ENCODE measurements around a stretch of chr16.

- RRBS: 55% methylated on average over 10 of the region's 28 CpGs
Observed at GRCh38 chr16:85171362-85171974, 59.2 kb upstream of the CIBAR2 start.

DNA sequence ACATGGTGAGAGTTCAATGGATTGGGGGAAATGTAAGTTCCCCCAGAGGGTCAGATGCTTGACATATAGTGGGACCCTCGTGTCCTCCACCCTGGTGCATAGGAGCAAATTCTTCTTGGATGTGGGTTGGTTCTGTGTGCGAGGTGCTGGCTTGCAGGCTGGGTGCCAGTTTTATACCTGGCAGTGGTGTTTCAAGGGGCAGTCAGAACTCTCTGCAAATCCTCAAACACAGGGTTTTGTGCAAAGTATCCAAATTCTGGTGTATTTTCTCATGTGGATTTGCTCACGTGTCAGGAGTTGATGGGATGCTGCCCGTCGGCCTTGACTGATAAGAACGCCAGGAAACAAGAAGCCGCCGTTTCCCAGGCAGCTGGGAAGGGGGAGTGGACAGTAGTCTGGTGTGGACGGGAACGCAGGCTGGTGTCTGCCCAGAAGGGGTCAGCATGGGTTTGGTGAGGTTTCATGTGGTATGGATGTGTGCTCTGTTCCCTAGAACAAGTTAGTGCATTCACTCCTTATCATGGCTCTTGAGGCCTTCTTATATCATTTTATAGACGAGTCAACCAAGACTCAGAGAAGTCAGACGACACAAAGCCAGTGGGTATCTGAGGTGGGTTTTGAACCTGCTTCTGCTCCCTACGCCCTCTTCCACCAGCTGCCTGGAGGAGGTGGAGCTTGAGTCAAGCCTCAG is 61.3 kb upstream of the CIBAR2 start:
- RRBS: no CpG with 5 or more reads among the region's 13 CpGs

GRCh38 chr16:85187050-85187421 is 74.8 kb upstream of the CIBAR2 start:
- RRBS: no CpG with 5 or more reads among the region's 13 CpGs

- RRBS: no CpG with 5 or more reads among the region's 13 CpGs
Observed at GRCh38 chr16:85286501-85286889, 174.2 kb upstream of the CIBAR2 start.

- RRBS: 83% methylated on average over 14 of the region's 24 CpGs
Observed at GRCh38 chr16:85286897-85287353, 174.7 kb upstream of the CIBAR2 start.

DNA sequence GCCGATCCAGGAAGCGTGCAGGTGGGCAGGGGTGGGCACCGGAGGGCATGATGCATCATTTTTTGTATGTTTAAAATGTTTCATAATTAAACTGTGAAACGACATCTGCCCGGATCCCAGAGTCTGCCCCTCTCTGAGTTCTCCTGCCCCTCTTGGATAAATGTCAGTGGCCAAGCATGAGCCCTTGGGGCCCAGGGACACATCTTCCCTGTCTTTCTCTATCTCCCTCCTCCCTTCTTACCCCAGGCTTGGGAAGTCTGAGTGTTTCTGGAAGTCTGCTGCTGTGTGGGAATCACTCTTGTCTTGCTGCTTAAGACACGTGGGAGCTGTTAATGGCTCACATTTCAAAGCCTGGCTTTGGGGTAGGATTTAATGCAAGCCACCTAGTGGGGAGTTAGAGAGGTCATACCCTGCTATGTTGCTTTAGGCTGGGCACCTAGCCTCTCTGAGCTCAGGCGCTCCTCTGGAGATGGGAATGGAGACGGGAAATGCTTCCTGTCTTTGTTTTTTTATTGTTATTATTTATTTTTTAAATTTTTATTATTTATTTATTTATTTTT is 218.4 kb upstream of the CIBAR2 start:
- RRBS: 46% methylated on average over 1 of the region's 8 CpGs

DNA sequence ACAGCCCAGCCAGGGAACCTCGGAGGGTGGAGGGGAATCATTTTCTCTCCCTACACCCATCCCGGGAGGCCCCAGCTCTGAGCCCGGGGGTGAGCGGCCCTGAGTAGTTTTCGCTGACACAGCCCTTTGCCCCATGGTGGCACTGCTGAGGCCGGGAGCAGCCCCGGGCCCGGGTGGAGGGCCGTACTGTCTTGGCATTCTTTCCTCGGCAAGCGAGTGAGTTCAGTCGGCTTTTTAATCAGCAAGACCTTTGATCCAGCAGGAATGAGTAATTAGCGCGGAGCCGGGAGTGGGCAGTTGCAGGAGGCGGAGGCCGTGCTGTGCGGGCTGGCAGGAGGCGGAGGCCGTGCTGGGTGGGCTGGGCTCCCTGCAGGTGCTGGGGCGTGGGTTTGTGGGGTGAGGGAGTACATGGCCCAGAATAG is 222.9 kb upstream of the CIBAR2 start:
- RRBS: 7% methylated on average over 4 of the region's 21 CpGs

GRCh38 chr16:85384652-85385407 is 228.3 kb upstream of the GSE1 start:
- RRBS: no CpG with 5 or more reads among the region's 22 CpGs

DNA sequence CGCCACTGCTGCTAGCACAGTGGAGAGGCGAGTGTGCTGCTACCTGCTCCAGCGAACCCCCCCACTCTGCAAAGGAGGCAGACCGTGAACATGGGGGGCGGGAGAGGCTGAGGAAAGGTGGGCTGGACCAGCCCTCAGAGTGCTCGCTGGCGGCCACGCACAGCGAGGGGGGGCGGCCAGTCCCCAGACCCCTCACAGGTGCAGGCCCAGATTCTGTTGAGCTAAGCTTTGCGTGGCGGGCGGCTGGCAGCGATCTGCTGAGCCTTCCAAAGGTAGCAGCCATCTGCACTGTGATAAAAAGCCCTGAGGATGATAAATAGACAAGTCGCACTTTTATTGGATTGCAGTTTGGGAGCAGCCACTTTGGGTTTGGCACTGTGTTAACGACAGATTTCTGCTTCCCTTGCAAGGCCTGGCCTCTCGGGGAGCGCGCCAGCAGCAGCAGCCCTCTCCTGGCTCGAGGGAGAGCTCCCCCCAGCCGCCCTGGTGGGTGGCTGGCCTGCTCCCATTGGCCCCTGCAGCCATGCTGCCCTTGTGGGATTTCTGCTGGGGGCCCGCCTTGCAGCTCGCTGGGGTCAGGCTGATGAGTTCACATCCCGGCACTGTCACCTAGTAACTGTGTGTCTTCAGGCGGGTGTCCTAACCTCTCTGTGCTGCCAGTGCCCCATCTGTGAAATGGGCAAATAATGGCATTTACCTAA is 167.7 kb upstream of the GSE1 start:
- RRBS: no CpG with 5 or more reads among the region's 25 CpGs

- RRBS: no CpG with 5 or more reads among the region's 5 CpGs
Observed at GRCh38 chr16:85448119-85448296, 165.1 kb upstream of the GSE1 start.

DNA sequence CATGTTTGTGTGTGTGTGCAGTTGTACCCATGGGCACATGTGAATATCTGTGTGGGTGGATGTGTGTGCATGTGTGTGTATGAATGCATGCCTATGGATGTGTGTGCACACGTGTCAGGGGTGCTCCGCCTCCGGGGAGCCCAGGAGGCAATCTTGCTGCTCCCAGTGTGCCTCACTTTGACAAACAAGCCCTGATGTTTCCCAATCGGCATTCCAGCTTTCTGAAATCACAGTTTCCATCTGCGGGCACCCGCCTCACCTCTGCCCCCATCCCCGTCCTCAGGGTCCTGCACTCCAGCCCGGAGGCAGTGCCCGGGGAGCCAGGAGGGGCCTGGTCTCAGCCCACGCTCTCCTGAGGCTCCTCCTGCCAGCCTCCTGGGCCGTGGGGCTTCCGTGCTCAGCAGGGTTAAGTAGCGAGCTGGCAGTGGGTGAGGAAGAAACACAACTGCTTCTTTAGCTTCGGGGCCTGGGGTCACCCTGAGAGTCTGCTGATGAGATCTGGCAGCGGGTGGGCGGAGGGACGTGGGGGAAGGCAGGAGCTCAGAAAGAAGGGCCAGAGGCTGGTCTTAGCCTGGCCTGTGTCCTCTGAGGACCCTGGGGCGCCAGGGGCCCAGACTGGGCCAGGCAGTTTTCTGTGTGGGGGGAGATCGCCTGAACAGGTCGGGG is 98.0 kb upstream of the GSE1 start:
- RRBS: no CpG with 5 or more reads among the region's 20 CpGs

DNA sequence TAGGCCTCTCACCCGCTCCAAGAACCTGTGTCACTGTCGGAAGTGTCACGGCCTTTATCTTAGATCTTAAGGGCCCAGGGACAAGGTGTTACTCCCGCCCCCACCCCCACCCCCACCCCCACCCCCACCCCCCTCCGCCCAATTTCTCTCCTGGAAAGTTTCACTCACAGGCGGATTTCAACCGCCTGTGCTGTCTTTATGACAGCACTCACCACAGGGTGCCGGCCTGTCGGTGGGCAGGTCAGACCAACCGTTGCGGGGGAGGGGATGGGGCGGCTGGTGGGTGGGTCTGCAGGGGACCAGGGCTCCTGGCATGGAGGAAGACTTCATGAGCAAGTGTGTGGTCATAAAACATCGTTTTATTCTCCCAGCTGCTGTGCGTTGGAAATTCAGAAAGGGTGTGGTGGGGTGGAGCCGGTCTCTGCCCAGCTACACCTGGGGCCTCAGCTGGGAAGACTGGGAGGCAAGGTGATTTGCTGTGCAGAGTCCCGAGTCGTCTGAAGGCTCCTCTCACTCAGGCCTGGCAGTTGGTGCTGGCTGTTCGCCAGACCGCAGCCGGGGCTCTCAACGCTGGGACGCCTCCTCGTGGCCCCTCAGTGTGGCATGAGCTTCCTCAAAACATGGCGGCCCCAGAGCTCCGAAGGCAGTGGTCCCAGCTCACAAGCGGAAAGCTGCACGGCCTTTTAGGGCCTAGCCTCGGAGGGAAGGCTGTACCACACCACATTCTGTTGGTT is 46.0 kb upstream of the GSE1 start:
- RRBS: no CpG with 5 or more reads among the region's 28 CpGs

DNA sequence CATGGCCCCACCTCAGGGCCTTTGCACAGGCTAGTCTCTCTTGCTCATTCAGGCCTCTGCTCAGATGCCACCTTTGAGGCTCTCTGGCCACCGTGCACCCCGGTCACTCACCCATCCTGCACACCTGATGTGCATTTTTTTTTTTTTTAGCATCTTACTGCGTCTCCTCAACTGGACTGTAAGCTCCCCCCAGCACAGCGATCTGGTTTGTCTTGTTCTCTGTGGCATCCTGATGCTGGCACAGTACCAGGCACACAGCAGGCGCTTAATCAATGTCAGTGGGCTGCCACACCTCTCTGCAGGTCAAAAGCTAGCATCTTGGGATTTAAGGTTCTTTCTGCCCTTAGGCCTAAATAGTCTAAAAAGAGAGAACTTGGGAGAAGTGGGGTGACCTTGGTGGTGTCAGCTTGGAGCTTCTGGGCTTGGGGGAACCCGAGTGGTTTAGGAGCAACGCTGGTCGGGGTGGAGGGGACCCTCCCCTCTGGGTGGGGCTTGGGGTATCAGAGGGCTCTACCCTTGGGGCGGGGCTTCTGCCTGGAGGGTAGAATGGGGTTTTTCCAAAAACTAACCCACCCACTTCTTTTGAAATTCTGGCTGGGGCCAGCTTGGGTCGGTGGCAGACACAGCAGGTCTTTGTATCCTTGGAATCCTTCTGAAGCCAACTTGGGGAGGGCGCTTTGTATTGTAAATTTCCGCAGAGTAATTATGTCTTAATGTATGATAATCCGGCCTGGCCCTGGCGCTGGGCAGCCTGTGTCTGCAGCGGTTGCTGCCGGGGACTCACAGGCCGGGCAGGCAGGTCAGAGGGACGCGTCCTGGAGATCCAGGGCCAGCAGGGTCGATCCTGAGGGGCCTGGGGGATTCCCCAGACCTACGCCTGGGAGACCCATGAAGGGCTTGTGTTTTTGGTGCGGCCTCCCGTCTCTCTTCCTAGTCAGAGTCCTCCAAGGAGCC is 34.1 kb upstream of the GSE1 start:
- RRBS: 38% methylated on average over 4 of the region's 23 CpGs

- RRBS: 52% methylated on average over 2 of the region's 19 CpGs
Observed at GRCh38 chr16:85587441-85588087, 25.6 kb upstream of the GSE1 start.

DNA sequence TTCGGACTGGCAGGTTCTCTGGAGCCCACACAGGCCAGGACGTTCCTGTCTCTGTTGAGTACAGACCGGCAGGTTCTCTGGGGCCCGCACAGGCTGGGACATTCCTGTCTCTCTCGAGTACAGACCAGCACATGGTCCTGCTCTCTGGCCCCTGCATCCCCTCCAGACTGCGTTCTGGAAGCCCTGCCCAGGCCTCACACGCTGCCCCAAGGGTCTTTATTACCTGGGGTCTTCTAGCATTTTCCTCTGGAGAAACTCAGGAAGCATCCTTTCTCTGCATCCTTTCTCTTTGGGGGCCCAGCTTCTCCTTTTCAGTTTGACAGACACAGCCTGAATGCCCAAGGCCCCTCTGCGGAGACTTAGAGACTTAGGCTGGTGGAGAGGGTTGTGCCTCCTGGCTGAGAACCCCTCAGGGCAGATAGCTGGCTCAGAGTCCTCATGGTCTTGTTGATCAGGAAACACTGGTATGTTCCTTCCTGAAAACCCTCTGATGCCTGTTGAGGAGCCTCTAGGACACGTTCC is 18.0 kb upstream of the GSE1 start:
- RRBS: no CpG with 5 or more reads among the region's 9 CpGs

DNA sequence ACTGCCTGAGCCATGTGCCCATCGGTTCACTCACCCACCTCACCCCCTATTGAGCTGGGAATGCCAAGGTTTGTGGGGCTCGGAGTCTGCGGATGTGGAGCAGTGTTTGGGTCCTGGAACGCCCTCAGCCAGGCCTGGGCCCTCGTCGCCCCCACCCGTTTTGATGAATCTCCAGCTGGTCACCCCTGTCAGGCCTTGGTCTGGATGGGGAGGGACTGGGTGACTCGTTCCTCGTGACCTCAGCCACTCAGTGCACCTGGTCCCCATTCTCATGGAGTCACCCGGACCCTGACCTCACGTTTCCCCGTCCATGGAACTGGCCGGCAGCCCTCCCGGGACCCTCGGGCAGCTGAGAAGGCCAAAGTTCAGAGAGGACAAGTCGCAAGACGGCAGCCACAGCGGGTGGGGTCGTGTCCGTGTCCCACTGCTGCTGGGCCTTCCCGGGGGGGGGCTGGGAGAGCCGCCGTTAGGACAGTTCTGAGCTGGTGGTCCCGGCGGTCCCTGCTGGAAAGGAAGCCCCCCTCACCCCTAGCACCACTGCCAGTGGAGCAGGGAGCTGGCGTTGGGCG is 23.2 kb downstream of the GSE1 start:
- RRBS: 82% methylated on average over 6 of the region's 27 CpGs

GRCh38 chr16:85641423-85642484 is 28.6 kb downstream of the GSE1 start:
- RRBS: no CpG with 5 or more reads among the region's 31 CpGs

GRCh38 chr16:85707633-85708279 is 19.0 kb upstream of the GINS2 start:
- RRBS: 92% methylated on average over 9 of the region's 19 CpGs

DNA sequence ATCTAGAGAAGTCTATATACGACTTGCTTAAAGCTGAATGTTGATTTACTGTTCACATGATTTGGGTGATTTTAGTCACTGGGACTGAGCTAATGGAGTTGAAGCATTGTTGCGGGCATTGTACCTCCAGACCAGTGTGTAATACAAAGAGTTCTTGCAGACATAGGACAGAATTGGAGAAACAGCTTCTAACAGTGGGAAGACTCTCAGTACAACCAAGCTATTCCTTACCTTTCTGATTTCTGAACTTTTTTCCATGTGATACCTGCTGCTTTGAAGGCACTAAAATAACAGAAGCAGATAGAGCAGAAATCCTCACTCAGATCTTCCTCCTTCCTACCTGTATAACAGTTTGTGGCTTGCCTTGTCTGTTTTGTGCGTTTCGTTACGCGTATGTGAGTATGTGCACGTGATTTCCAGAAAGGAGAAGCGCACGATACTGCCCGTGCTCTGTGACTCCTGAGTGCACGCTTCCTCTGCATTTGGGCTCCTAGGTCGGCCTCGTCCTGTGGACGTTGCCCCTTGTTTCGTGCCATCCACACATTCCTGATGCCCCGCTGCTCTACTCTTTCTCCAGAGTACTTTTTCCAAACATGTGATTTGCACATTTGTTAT is 4.0 kb downstream of the COX4I1 start:
- RRBS: no CpG with 5 or more reads among the region's 16 CpGs

GRCh38 chr16:85917034-85917233 is 18.0 kb downstream of the IRF8 start:
- RRBS: no CpG with 5 or more reads among the region's 3 CpGs